ENCODE data around the genes DIRAS1, SLC39A3 and SMIM44.

- PRO-cap, result no peak
- RAMPAGE, long total RNA, result no peak
Observed at GRCh38 chr19:2545759-2546293, 69.9 kb downstream of the GADD45B start.

GRCh38 chr19:2650422-2651062 lies 52.0 kb downstream of the GNG7 start:
- PRO-cap, result no peak
- RAMPAGE, long total RNA, result no peak

DNA sequence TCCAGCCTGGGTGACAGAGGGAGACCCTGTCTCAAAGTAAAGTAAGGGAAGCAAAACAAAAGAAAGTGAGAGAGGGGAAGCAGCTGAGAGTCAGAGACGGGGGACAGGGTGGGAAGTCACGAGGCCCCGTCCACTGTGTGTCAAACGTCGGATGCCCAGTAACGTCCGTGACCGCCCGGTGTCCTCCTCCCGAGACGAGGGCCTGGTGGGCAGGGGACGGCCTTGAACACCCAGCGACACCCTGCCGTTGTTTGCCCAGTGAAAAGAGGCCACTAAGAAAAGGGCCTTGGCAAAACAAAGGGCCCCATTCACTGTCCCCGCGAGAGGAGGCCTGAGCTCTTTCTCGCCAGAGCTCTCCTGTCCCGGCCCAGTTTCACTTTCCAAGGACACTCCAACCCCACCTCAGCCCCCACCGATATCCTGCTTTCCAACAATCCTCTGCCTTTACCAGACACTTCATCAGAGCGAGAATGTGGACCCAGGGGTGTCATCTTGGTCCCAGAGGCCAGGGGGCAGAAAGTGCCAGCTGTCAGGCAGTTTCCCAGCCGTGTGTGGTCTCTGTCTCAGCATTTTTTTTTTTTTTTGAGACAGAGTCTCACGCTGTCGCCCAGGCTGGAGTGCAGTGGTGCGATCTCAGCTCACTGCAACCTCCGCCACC lies 16.8 kb downstream of the GNG7 start:
- PRO-cap, result no peak
- RAMPAGE, long total RNA, result no peak

DNA sequence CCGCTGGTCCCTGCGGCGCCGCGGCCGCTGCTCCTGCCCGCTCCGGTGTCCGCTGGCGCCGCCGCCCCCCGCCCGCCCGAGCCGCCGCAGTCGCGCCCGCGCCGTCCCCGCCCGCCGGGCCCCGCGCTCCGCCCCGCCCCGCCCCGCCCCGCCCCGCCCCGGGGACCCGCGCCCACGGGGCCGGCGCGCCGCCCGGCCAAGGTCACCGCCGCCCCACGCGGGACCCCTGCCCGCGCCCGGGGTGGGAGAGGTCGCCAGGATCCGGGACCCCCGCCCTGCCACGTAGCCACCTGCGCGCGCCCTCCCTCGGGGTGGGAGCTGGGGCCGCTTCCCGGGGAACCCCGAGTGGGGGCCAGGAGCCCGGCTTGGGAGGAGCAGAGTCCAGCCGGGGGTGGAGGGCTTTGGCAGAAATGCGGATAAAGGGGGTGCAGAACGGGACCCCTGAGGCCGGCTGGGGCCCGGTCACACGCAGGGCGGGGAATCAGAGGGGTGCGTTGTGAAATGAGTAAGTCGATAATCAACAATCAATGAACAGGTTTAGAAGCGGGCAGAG lies at the start of gene DIRAS1:
Gene DIRAS1 (minus strand): TSS at position 63 of the 553 bp plus-strand sequence.
- PRO-cap, result unidirectional peak, minus-strand start at position 54 of the sequence
- RAMPAGE, long total RNA, result no peak

- PRO-cap, result unidirectional peak, minus-strand start at chr19:2740017
- RAMPAGE, long total RNA, result no peak
Observed at GRCh38 chr19:2739846-2740516, at the start of gene SLC39A3. Gene SLC39A3 (minus strand): TSS chr19:2740017.

DNA sequence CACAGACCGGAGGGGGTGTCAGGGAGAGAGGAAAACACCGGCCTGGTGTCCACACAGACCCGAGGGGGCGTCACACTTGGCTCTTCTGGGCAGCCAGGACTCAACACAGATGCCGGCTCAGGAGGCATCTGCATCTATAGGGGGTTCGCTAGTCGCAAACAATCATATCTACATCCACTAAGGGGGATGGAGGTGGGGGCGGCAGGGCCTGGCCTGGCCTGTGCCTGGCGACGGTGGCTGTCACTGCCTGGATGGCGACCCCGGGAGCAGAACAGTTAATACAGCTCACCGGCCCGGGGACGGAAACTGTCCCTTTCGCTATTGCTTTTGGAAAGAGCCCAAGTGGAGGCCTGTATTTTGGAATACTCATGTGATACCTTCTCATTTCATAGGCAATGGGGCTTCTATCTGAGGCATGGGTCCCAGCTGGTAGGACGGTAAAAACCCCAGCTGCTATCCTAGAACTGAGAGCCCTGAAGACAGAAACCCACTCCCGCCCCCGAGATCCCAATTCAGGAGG lies 17.7 kb downstream of the SGTA start:
- PRO-cap, result no peak
- RAMPAGE, long total RNA, result no peak

- PRO-cap, result no peak
- RAMPAGE, long total RNA, result no peak
Observed at GRCh38 chr19:2797155-2797684, 11.9 kb downstream of the THOP1 start.

- PRO-cap, result no peak
- RAMPAGE, long total RNA, result no peak
Observed at GRCh38 chr19:2887208-2887779, 13.4 kb upstream of the ZNF57 start.

DNA sequence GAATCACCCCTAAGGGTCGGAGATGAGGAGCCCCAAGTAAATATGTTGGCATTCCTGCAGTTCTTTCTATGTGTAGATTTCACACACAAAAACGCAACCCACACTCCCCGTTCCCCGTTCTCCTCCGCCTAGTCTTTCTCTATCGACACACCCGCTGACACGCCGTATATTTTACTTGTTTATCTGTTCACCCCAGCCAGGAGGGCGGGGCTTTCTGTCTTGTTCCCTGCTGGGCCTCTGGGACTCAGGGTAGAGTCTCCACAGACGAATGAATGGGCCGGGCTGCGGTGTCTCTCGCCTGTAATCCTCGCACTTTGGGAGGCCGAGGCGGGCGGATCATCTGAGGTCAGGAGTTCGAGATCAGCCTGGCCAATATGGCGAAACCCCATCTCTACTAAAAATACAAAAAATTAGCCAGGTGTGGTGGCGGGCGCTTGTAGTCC lies 14.6 kb downstream of the TLE5 start:
- PRO-cap, result bidirectional peak, plus-strand start at position 263 of the sequence, minus-strand start at position 141 of the sequence
- RAMPAGE, long total RNA, result no peak

- PRO-cap, result no peak
- RAMPAGE, long total RNA, result no peak
Observed at GRCh38 chr19:3050999-3051281, 11.4 kb downstream of the TLE5 start.

DNA sequence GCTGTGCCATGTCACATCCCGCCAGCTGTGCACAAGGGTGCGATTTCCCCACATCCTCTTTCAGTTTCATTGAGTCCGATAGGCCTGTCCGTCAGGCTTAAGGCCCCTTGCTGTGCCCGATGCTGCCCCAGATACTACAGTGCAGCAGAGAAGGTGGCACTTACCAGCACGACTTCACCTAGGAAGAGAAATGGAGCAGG lies 10.6 kb upstream of the GNA15 start:
- PRO-cap, result no peak
- RAMPAGE, long total RNA, result no peak

DNA sequence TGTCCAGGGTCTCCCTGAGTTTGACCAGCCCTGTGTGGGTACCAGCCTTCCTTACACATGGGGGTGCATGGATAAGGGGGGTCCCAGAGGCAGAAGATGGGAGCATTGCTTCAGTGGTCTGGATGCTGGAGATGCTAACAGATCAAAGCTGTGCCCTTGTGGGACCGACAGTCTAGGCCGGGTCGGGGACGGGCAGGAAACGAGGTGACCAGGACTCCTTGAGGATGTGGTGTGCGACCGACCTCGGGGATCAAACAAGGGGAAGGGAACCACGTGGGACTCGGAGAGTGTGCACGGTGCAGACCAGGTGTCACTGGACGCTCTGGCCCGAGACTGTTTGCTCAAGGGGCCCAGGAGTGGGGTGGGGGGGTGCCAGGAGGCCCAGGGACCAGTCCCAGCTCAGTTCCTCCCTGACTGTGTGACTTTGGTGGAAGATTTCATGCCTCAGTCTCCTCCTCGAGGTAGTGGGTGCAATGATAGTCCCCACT lies 6.0 kb downstream of the NFIC start:
- PRO-cap, result no peak
- RAMPAGE, long total RNA, result no peak

DNA sequence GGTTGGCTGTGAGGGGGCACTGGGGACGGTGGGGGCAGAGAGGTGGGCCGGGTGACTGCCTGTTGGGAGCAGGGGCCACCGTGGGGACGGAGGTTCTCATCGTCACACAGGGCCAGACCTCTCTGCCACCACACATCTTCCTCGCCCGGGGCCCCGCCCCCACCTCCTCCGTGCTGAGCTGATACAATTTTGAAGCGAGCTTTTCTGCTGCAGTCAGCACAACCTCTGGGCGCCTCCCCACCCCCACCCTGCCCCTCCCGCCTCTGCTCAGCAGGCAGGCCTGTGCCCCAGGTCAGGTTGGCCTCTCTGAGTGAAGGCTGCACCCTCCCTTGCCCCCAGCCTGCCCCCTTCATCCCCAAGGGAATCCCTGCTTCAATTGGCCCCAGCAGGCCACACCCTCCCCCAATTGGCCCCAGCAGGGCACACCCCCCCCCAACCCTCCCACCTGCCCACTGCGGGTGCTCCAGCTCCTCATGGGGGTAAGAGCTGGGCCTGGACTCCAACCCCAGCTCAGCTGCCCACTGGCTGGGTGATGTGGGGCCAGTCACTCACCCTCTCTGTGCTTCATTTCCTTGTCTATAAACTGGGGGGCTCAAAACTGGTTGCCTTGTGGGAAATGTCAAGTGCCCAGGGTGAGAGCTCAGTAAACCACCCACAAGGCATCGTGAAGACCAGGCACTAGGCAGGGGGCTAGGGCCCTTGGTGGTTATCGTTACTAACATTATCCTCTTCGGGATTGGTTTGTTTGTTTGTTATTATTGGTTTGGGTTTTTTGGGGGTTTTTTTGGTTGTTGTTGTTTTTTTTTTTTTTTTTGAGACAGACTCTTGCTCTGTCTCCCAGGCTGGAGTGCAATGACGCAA lies 18.6 kb downstream of the NFIC start:
- PRO-cap, result no peak
- RAMPAGE, long total RNA, result no peak

GRCh38 chr19:3403544-3404507 lies 37.4 kb downstream of the NFIC start:
- PRO-cap, result bidirectional peak, plus-strand start at chr19:3403873, minus-strand start at chr19:3403752; bidirectional peak, plus-strand start at chr19:3404373, minus-strand start at chr19:3404101
- RAMPAGE, long total RNA, result no peak

DNA sequence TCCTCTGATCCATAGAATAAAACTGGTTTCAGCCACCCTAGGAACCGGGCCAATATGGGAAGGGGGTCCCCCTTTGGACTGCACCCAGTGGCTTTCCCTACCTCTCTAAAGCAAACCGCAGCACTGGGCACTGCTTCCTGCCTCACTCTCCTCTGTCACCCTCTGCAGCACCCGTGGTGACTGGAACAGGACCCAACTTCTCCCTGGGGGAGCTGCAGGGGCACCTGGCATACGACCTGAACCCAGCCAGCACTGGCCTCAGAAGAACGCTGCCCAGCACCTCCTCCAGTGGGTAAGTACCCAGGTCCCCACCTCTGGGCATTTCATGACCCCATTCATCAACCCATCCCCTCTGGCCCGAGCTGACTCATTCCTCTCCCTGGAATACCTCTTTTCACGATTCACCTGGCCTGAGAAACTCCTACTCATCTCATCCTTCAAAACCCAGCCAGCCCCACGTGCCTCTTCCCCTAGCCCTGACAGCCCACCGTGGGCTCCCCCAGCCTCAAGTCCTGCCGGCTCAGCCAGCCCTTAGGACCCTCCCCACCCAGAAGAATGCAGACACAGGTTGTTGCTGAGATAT lies 46.1 kb downstream of the SMIM24 start:
- PRO-cap, result no peak
- RAMPAGE, long total RNA, result no peak

DNA sequence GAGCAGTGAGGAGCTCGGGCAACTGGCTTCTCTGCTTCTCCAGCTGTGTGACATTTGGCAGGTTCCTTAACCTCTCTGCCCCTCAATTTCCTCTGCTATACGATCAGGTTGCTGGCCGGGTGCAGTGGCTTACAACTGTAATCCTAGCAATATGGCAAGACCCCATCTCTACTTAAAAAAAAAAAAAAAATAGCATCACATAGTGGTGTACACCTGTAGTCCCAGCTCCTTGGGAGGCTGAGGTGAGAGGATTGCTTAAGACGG lies 41.4 kb downstream of the SMIM24 start:
- PRO-cap, result no peak
- RAMPAGE, long total RNA, result no peak

DNA sequence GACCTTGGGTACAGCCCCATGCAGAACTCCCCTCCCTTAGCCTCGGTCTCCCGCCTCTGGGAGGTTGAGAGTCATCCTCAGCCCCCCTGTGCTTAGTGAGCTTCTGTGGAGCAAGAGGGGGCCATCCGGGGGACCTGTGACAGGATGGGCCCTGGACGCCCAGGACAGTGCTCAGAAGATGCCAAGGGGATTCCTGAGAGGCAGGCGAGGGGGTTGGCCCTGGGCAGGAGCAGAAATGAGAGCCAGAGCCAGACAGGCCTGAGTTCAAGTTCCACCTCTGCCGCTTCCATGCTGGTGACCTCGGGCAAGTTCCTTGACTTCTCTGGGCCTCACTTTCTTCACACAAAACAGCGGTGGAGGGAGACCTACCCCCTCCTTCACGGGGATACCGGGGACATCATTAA lies 20.2 kb downstream of the SMIM24 start:
- PRO-cap, result no peak
- RAMPAGE, long total RNA, result no peak

- PRO-cap, result no peak
- RAMPAGE, long total RNA, result no peak
Observed at GRCh38 chr19:3479630-3480349, 535 bp downstream of the SMIM24 start.

GRCh38 chr19:3482608-3482811 lies 731 bp downstream of the SMIM44 start:
- PRO-cap, result no peak
- RAMPAGE, long total RNA, result no peak

- PRO-cap, result no peak
- RAMPAGE, long total RNA, result no peak
Observed at GRCh38 chr19:3482812-3483816, at the start of gene SMIM44. Gene SMIM44 (minus strand): TSS chr19:3483441.

All from urinary bladder (tissue), 3 donors.